ENCODE measurements around the genes GJB6 and FGF9.

DNA sequence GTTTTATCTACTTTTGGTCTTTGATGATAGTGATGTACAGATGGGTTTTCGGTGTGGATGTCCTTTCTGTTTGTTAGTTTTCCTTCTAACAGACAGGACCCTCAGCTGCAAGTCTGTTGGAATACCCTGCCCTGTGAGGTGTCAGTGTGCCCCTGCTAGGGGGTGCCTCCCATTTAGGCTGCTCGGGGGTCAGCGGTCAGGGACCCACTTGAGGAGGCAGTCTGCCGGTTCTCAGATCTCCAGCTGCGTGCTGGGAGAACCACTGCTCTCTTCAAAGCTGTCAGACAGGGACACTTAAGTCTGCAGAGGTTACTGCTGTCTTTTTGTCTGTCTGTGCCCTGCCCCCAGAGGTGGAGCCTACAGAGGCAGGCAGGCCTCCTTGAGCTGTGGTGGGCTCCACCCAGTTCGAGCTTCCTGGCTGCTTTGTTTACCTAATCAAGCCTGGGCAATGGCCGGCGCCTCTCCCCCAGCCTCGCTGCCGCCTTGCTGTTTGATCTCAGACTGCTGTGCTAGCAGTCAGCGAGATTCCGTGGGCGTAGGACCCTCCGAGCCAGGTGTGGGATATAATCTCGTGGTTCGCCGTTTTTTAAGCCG, 72.7 kb downstream of the TUBA3C start:
- PRO-cap, result no peak

DNA sequence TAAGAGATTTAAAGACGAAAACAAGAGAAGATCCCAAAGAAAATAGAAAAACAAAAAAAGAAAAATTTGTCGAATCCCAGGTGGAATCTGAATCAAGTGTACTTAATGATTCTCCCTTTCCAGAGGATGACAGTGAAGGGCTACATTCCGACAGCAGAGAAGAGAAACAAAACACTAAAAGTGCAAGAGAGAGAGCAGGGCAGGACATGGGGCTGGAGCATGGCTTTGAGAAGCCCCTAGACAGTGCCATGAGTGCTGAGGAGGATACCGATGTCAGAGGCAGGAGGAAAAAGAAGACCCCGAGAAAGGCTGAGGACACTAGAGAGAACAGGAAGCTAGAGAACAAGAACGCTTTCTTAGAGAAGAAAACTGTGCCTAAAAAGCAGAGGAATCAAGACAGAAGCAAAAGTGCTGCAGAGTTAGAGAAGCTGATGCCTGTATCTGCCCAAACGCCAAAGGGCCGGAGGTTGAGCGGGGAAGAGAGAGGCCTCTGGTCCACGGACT, 13.4 kb downstream of the MPHOSPH8 start:
- PRO-cap, result no peak

- PRO-cap, result no peak
Observed at GRCh38 chr13:19684717-19685560, 51.5 kb downstream of the MPHOSPH8 start.

DNA sequence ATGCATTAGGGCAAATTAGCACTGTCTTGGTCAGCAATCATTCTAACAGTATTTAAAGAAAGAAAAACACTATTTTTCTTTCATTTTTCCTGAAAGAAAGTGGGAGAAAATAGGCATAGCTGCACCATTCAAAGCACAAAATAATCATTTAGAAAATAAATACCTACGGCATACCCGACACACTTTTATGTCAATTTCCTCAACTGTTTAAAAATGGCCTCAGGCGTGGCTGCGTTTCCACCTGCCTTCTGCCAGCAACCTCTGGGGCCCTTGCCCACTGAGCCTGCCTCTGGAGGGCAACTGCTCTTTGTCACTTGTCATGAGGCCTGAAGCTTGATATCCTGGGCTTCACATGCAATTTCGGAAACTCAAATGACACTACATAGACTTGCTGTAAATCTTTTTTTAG, 19.8 kb downstream of the GJA3 start:
- PRO-cap, result no peak

GRCh38 chr13:20231778-20232646, at the start of gene GJB6:
TSS of gene GJB6 (minus strand) at chr13:20232319.
- PRO-cap, result no peak

GRCh38 chr13:20559964-20560292, 7.0 kb upstream of the IFT88 start:
- PRO-cap, result no peak

DNA sequence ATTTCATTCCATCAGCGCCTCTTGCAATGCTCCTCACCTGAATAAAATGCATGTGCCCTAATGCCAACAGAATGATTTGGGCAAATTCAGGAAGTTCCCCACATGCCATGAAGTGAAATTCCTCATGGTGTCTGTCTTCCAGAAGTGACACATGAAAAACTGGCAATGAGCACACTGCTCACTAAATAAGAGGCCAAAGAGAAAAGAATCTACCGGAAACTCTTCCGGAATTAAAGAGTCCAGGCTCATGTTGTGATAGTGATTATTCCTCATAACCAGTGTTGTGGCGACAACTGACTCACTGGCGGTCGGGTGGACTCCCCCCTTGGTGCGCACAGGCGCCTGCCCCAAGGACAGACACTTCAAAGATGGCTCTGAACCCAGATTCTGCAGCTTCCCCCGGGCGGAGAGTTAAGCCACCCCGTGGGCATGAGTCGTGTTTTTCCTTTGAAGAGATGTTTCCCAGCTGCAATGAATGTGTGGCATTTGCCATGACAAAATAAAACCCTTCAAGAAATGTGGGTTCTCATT, 10.2 kb downstream of the IL17D start:
- PRO-cap, result no peak

DNA sequence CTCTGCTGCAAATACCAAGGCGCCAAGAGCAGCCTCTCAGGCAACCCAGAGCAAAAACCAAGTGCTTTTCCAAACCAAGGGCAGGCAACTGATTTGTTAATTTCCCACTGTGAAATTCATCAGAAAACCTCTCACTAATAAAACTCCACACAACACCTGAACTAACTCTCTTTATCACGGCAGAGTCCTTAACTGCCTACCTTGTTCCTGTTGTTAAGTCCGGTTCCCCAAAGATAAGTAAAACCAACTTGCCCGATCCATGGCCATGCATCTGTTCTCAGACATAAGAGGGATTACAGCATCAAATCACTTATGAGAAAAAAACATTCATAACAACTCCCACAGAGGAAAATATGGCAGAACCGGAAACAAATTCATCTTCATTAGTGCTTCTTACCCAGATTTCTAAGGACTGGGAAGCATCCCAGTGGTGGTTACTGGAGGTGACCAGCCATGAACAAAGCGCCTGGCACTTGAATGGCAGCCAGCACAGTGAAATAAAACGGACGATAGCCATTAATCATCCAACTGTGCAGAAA, 44.6 kb downstream of the LATS2 start:
- PRO-cap, result no peak

DNA sequence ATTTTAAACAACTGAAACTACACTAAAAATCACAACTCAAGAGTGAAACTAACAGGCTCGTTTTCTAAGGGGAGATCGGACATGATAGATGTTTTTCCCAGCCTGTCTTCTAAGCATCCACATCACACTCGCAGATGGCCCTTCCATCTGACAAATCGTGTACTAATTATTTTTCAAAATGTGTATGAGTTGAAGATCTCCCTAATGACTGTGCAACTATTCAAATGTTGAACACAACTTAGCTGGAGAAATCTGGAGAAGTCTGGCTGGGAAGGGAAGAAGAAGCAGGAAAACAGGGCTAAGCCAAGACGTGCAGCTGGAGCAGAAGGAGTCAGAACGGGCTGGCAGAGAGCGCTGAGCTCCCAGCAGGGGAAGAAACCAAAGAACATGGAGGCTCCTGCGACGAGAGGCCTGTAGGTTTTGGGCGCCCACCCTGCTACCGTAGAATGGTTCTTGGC, 13.1 kb upstream of the LATS2 start:
- PRO-cap, result unidirectional peak, plus-strand start at position 334 of the sequence

- PRO-cap, result no peak
Observed at GRCh38 chr13:21148450-21148837, 8.5 kb downstream of the SAP18 start.

GRCh38 chr13:21465583-21466416, 6.7 kb upstream of the ZDHHC20 start:
- PRO-cap, result no peak

GRCh38 chr13:21466435-21467053, 7.4 kb upstream of the ZDHHC20 start:
- PRO-cap, result no peak

DNA sequence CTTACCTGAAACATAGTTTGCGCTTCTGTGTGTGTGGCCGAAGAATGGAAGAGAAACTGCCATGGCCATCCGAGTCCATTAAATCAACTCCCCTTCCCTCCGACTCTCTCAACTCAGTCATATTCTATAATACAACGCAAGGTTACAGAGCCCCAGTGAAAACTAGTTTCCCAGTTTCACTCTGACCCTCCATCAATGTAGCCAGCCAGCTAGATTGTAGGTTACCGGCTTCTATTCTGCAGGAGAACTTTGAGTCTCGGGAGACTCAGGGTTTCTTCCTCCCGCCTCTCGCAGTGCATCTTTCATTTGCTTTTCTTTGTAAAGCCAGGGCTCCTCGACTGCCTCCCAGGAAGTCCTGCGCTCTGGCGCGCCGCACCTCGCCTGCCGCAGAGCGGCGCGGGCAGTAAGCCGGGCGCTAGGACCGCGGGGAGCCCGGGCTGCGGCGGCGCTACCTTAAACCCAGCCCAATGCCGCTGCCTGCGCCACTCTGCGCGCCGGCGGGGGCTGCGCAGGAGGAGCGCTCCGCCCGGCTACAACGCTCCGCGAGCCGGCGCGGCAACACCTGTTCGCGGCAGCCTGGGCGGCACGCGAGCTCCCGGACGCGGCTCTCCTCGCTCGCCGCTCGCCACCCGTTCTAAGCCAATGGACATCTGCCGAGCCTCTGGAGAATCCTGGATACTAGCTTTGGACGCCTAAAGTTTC, at the start of gene FGF9:
Gene FGF9, plus strand, starts transcription at position 482 of the 702 bp plus-strand sequence.
- PRO-cap, result bidirectional peak, plus-strand start at position 485 of the sequence, minus-strand start at position 393 of the sequence

DNA sequence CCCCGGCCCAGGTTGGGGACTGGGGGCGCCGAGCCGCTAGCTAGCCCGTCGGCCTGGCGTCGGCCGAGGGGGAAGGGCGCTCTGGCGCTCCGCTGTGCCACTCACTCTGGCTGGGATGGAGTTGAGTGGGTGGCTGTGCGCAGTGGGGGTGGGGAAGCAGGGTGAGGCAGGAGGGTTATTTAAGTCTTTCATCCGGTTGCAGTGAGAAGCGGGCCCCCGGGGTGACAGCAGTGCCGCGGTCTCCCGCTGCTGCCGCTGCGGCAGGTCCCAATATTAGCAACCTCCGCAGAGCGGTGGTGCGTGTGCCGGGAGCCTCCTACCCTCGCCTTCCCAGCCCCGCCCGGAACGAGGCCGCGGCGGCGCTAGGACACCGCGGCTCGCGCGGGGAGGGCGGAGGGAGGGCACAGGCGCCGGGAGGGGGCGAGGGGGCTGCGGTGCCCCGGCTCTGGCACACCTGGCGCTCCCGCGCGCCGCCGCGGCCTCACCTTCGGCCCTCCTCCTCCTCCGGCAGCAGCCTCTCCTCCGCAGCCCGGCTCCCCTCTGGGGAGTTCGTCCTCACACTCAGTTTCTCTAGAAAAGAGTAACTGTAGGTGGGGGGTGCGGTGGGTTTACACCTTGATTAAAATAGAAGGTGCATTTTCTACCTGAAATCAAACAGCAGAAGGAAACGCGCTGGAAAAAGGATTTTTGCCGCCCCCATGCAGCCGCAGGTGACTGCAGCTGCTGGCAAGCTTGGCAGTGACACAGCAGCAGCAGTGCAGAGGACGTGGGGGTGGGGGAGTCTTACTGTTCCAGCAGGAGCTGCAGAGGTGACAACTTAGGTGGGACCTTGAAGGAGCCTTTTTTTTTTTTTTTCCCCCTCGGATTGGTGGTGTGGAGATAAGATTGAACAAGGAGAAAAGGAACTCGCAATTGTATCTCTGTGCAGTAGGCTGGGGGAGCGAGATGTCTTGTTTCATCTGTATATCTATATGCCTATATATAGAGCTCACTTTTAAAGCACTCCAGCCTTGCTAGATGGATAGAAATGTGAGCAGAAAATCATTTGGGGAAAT, 4.5 kb downstream of the FGF9 start:
- PRO-cap, result bidirectional peak, plus-strand start at position 204 of the sequence, minus-strand start at position 66 of the sequence

- PRO-cap, result no peak
Observed at GRCh38 chr13:21676369-21677248, 5.7 kb downstream of the FGF9 start.

GRCh38 chr13:22009473-22010131, 338.7 kb downstream of the FGF9 start:
- PRO-cap, result no peak

DNA sequence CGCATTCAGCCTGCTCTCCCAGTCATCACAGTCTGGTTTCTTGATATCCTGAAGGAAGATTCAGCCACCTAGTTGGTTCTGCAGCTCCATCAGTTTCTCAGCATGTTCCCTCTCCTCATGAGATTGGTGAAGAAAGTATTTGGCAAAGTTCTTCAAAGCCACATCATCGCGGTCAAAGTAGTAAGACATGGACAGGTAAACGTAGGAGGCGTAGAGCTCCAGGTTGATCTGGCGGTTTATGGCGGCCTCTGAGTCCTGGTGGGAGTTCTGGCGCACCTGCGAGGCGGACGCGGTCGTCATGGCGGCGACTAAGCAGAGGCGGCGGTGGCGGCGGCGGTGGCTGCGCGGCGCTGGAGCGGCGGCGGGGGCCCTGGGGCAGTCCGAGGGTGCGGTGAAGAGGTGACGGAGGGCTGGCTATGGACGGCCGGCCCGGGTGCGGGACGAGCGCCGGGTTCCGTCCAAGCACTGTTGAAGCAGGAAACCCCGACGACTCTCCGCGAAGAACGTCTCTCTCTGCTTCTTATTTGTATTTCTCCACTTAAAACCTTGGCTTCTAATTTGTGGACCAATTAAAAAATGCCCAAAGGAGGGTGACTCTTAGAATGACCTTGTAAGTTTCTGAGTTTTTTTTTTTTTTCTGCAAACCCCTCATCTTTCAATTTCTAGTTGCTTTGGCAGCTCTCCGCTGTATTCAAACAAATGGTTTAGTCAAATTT, 484.3 kb upstream of the SGCG start:
- PRO-cap, result no peak

GRCh38 chr13:22784792-22785130, 396.0 kb upstream of the SGCG start:
- PRO-cap, result no peak

- PRO-cap, result no peak
Observed at GRCh38 chr13:23160668-23161429, 19.9 kb upstream of the SGCG start.

DNA sequence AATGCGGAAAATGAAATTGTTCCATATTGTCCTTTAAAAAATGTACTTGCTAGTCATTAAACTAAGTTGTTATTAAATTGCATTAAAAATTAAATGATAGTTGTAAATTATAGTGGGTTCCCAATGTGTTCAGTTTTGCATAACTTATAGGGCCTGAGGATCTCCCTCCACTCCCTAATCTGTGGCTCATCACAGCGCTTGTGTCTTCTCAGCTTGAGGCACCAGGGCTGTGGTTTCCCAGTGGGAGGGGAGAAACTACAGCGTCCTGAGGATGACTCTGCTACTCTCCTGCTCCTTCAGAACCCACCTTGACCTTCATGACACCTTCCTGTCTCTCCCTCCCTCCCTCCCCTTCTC, 1.3 kb downstream of the SGCG start:
- PRO-cap, result no peak